Vein endothelial cell (primary cell): ENCODE results near the gene FRS2.

DNA sequence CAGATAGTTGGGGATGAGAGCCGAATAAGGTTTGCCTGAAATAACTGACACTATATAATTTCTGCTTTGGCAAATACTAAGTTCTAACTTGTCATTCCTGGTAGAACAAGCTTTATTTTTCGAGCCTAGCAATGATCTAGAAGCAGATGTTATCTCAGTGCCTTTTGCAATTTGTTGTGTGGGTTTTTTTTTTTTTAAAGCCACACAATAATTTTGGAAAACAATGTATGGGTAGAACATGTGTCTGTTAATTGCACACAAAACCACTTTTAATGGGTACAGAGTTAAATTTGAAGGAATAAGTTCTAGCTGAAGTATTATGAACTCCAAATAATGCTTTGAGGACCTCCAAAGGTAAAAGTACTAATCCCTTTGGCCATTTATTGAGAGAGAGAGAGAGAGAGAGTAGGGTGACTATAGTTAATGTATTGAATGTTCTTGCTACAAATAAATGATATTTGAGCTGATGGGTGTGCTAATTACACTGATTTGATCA is 35.0 kb downstream of the MDM2 start:
- CAGE, long polyA plus RNA = no peak

- CAGE, long polyA plus RNA = no peak
These were observed 48.1 kb downstream of the MDM2 start for GRCh38 chr12:68855945-68856519.

- CAGE, long polyA plus RNA = no peak
These were observed 18.7 kb upstream of the CPM start for GRCh38 chr12:68951550-68952290.

DNA sequence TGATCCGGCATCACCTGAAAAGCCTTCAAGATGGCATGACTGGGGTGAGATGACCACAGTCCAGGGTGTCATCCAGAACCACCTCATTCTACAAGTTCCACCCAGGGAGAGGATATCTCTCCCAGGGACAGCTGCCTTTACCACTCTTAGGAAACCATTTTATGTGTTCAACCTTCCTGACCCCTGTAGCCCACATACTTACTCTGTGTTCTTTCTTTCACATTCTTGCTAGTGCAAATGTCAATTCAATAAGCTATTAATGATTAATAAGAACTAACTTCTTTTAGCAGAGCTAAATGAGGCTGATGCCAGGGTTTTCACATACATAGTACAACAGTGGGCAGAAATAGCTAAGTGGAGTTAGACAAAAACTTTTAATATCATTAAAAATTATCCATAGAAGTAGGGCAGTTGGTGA is 43.5 kb upstream of the CPM start:
- CAGE, long polyA plus RNA = no peak

- CAGE, long polyA plus RNA = no peak
These were observed 132.1 kb upstream of the CPM start for GRCh38 chr12:69065077-69065470.

- CAGE, long polyA plus RNA = no peak
These were observed 136.4 kb upstream of the CPSF6 start for GRCh38 chr12:69102935-69103450.

- CAGE, long polyA plus RNA = no peak
These were observed 1.2 kb downstream of the CPSF6 start for GRCh38 chr12:69240653-69240935.

- CAGE, long polyA plus RNA = no peak
These were observed 35.6 kb downstream of the CPSF6 start for GRCh38 chr12:69274676-69275761.

- CAGE, long polyA plus RNA = no peak
These were observed 44.5 kb downstream of the CPSF6 start for GRCh38 chr12:69283674-69284556.

GRCh38 chr12:69345878-69346331 is 2.3 kb upstream of the LYZ start:
- CAGE, long polyA plus RNA = no peak

DNA sequence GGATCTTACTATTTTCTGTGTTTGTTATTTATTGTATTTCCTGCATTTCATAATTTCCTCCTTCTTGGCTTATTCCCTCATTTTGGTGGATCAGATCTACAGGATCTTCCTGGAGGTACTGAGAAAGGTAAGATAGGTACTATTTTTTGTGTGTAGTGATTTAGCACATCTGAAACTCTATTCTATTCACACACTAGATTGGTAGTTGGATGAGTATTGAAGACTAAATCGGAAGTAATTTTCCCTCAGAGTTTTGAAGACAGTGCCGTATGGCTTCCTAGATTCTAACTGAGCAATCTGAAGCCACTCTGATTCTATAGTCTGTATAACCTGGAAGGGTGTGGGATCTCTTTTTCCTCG is 453 bp upstream of the YEATS4 start:
- CAGE, long polyA plus RNA = no peak

DNA sequence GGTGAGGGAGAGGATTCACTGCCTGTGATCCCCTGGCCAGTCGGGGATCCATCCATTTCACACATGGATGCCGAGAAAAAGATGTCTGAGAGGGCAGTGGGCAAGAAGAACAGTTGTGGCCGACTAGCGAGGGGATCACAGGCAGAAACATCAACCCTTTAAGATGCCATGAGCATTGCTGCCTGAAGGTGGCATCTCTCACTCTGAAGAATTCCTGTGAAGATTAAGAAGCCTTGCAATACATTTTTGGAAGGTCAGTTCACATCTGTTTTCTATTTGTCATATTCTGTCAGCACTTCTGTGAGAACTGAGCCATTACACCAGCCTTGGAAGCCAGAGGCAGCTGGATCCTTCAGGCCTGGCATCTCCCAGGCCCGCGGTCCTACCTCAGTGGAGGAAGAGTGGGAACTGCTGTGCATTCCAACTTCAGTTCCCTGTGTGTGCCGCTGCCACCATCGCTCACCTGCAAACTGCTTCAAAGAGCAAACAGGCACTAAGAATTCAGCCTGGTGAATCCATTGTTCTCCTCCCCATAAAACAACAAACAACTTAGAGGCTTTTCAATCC is 54.4 kb upstream of the FRS2 start:
- CAGE, long polyA plus RNA = no peak

DNA sequence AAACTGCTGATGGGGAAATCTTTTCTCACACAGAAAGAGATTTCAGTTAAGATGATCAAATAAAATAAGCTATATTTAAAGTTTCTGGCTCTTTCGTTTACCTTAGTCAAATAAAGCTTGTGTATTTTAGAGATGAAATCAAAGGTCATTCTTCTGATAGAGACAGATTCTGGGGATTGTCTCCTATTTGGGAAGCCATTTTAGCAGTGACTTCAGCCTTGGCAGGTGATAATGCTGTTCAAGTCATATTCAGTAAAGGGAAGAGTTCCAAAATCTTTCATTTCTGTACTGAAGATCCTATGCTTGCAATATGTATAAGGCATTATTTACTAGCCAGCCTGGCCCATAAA is 52.3 kb upstream of the FRS2 start:
- CAGE, long polyA plus RNA = no peak

DNA sequence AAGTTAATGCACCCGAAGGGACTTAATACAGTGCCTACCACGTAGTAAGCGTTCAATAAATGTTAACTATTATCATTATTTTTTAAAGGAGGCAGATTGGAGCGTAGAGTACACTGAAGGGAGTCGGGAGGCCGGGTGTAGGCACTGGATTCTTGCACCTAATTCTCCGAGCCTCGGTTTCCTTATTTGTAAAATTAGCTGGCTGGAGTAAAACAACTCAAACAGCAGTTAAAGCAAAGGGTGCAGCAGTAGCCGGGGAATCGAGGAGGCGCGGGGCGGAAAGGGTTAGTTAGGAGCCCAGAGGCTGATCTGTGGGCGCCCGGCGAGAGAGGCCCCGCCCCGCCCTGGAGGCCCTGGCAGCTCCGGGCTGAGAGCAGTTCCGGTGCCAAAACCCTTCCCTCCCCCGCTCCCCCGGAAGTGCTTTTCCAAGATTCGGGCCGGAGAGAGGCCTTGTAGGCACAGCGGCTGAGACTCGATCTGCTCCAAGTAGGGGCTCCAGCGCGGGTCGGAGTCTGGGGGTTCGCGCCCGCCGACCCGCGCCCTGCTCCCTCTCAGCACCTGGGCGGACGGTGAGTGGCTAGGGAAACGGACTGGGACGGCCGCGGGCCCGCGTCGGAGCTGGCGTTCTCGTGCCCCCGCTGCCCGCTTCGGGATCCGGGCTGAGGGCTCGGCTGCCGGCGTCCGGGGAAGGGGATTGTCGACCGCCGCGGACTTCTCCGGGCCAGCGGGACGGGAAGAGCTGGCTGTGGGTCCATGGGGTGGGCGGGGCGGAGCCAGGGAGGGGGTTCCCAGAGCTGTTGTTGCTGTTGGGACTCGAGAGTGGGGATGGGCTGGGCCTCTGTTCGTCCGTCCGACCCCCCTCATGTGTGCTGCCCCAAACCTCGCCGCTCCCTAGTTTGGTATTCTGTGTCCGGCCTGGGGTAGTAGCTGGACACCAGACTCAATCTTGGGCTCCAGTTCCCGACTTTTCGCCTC is at the start of gene FRS2:
TSS of gene FRS2 (plus strand) at position 427 of the 975 bp plus-strand sequence.
- CAGE, long polyA plus RNA = no peak

DNA sequence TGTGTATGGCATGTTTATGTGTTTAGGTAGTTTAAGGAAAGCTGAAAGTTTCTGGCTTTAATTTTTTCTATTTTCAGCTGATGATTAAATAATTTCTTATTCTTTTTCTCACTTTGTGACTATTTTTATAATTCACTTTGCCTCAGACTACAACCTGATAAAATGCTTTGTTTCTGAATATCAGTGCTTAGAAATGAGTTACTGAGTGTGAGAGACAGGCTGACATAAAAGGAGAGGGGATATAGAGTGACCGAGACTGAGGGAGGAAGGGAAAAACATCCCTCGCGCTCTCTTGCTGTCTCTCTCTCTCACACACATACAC is 45.0 kb downstream of the FRS2 start:
- CAGE, long polyA plus RNA = no peak

DNA sequence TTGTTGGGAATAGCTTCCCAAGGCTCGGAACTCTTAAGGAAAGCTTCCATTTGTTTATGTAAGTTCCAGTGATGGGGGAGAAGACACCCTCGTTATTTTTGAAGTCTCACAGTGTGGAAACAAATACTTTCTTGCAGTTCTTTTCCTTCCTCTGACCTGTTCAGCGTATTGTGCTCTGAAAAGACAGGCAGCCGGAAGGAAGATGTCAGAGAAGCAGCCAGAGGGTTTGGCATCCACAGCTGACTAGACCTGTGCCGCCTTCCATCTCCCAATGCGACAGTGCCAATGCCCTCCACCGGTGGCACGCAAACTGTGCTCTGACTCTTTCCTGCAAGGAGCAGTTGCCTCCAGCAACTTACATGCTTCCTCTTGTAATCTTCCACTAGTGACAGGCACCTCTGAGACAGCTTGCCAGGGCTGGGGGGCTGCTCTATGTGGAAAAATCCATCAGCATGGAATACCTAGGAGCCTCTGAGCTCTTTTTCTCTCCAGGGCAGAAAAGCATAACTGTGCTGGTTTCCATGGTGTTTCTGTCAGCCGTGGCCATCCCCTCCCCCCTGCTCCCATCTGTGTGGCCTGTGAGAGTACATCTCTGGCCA is 110.5 kb downstream of the MYRFL start:
- CAGE, long polyA plus RNA = no peak

DNA sequence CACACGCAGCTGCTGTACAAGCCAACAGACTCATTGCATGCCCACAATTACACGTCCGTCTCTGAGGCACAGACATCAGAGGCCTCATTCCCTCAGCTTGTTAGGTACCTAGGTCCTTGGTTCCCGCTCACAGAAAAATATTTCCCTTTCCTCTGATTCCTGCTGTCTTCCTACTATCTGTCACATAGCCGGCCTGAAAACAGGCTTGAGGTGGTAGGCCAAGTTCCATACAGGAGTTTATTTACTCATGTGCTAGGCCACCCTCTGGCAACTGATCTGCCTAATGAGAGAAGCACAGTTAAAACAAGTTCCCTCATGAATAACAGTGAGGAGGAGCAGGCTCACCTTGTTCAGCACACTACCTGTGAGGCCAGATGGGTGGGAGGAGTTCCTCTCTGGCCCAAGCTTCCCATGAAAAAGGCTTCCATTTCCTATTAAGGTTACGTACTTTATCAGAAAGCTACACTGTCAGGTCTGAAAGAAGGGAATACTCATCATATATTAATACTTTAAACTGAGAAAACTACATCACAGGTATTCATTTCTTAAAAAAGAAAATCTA is 206.0 kb downstream of the MYRFL start:
- CAGE, long polyA plus RNA = no peak

DNA sequence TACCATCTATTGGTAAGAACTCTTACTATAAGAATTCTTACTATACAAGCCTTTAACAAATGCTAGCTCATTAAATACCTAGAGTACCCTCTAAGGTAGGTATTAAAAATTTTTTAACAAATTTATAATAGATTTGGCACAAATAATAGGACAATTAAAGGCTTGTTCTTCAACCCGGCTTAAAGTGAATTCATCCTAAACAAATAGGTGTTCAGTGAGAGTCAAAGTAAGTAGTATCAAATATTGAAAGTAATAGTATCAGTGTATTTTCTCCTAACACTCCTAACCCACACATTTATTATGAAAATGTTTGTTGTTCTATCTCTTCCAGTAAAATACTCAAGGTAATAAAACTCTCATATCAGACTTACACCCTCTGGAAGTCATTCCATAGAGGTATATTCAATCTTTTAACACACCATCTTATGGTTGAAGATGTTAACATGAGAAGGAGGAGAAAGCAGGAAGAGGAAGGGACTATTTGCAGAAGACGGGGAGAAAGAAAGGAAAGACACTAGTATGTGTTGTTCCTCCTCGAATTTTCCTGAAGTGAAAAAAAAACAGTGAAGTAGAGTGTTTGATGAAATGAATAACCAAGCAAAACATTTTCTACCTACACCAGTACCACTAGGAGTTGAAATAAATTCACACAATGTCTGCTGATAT is 1.6 kb upstream of the CNOT2 start:
- CAGE, long polyA plus RNA = no peak

- CAGE, long polyA plus RNA = no peak
These were observed 31.3 kb upstream of the KCNMB4 start for GRCh38 chr12:70334787-70335167.

GRCh38 chr12:70589959-70590403 is 47.2 kb downstream of the PTPRB start:
- CAGE, long polyA plus RNA = no peak